Peritoneum (tissue), 1 donor: ENCODE data around the genes ARPC1B, ZNF394 and ZNF655.

DNA sequence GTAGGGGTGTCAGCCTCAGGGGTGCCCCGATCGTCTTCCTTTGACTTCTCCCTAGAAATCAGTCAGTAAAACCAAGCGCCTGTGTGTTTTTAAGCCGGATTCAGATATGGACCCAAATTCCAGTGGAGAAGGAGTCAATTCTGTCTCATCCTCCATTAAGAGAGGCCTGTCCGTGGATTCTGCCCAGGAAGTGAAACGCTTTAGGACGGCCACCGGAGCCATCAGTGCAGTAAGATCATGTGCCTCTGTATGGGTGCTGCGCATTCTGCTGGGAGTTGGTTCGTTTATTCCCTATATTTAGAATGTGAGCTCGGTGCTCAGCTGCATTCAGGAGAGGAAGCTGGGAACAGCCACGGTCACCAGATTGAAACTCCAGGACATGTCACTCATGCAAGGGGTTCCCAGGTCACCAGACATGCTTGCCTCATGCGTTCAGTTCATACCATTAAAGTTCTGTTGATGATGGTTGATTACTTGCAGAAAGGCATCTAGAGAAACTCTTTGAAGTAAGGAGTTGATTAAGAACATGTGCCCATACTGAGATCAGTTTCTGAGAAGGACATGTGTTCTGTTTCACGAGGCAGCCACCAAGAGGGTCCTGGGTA is 78.1 kb downstream of the TRRAP start:
- PRO-cap = no peak

GRCh38 chr7:99099388-99100095 is 44.4 kb downstream of the SMURF1 start:
- PRO-cap = no peak

GRCh38 chr7:99141652-99142849 is 1.9 kb downstream of the SMURF1 start:
- PRO-cap = unidirectional peak, minus-strand start at chr7:99142464

GRCh38 chr7:99373809-99374897 is at the start of gene ARPC1B:
TSS of gene ARPC1B (plus strand) at chr7:99374730.
- PRO-cap = unidirectional peak, plus-strand start at chr7:99374268; bidirectional peak, plus-strand start at chr7:99374730, minus-strand start at chr7:99374597

GRCh38 chr7:99392292-99392974 is 16.0 kb downstream of the PDAP1 start:
- PRO-cap = no peak

DNA sequence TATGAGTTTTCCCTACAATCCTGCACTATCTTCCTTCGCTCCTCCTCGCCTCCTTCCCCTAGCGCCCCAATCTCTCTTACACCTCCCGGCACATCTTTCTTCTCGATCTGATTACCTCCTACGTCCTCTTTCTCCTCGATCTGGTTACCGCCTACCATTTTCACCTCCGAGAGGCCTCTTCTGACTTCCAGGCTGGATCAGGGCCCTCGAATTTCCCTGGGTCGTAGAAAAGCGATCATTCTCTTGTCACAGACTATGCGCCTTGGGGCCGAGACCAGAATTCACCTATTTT is 483 bp downstream of the BUD31 start:
- PRO-cap = no peak

DNA sequence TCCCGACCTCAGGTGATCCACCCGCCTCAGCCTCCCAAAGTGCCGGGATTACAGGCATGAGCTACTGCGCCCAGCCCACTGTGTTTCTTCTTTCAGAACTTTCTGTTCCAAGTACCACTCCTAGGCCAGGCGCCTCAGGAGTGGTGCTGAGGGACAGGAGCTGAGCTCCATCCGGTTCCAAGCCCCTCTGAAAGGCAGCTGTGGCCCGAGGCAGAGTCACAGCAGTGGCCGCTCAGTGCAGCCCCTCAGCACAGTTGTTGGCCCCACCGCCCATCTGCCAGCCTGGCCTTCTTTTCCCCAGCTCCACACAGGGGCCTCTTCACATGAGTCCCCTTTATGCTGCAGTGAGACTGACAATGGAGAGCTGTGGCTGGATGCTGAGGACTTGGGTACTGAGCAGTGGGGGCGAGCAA is 9.4 kb downstream of the BUD31 start:
- PRO-cap = no peak

DNA sequence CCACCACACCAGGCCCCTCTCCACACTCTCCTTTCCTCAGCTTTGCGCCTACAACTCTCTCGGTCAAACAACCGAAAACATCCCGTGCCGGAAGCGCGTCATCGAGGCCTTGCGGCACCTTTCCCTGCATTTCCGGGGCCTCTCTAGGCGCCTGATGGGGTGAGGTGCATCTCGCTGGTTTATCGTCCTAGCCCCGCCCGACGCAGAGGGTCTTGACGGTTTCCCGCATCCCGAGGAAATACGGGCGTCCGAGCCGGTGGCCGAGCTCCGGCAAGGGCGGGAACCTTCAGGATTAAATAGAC is at the start of gene ZNF394:
TSS of gene ZNF394 (minus strand) at position 79 of the 302 bp plus-strand sequence.
- PRO-cap = bidirectional peak, plus-strand start at position 182 of the sequence, minus-strand start at position 44 of the sequence

DNA sequence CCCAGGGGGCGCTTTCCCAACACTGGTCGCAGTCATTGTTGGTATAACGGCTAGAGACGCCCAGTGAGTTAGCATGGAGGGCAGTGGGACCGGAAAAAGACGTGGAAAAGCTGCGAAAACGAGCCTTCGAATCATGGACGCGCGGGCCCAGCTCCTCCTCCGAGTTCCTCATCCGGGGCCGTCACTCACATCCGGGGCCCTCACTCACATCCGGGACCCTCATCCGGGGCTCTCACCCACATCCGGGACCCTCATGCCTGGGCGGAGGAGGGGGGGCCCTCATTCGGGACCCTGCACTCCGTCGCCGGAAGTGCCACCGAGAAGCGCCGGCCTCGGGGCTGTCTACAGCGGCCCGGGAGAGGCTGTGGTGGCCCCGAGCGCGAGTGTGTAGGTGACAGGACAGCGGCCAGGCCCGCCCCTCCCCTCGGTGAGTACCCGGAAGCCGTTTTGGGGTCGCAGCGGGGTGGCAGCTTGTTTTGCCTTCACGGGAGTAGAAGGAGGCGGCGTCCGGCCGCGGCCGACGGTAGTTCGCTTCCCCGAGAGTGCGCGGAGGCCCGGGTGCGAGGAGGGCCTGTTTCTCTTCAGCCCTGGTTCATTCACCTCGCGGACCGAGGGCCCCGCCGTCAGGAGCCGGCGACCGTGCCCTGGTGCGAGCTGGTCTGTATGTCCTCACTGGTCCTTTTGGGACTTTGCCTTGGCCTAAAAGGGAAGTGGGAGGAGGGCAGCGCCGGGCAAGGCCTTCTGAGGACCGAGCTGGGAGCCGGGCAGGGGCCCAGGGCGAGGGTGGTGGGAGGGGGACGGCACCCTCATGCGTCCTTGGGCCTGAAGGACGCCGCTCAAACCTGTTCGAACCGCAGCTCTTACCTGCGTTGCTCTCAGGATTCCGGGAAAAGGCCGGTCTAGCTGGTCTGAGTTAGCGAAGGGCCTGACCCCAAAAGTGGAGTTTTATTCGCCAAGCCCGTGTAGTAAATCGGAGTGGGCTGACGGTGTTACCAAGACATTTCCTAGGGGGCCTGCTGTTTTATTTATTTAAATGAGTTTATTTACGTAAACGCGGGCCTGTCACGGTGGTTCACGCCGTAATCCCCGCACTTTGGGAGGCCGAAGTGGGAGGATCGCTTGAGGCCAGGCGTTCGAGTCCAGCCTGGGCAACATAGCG is at the start of gene ZNF655:
TSS of gene ZNF655 (plus strand) at position 282 of the 1,159 bp plus-strand sequence.
- PRO-cap = bidirectional peak, plus-strand start at position 282 of the sequence, minus-strand start at position 170 of the sequence

- PRO-cap = no peak
These were observed 3.2 kb downstream of the ZNF655 start for GRCh38 chr7:99561598-99562103.

DNA sequence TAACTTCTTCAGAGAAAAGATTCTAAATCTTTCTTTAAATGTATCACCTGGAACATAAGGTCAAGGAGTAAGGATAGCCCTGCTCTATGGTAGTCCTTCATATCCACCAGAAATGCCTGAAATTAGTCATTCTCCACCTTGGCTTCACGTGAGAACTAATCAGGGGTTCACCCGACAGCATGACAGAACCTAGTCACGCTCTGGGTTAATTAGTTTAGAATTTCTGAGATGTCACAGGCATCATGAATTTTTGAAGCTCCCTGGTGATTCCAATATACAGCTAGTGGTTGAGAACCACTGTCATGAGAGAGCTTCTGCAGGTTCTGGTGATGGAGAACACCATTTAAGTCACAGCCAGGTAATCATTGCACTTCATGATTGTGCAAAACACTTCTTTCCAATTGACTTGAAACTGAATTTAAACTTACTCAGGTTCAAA is 30.4 kb downstream of the CYP3A5 start:
- PRO-cap = no peak

- PRO-cap = no peak
These were observed 26.1 kb downstream of the CYP3A5 start for GRCh38 chr7:99653567-99654217.

DNA sequence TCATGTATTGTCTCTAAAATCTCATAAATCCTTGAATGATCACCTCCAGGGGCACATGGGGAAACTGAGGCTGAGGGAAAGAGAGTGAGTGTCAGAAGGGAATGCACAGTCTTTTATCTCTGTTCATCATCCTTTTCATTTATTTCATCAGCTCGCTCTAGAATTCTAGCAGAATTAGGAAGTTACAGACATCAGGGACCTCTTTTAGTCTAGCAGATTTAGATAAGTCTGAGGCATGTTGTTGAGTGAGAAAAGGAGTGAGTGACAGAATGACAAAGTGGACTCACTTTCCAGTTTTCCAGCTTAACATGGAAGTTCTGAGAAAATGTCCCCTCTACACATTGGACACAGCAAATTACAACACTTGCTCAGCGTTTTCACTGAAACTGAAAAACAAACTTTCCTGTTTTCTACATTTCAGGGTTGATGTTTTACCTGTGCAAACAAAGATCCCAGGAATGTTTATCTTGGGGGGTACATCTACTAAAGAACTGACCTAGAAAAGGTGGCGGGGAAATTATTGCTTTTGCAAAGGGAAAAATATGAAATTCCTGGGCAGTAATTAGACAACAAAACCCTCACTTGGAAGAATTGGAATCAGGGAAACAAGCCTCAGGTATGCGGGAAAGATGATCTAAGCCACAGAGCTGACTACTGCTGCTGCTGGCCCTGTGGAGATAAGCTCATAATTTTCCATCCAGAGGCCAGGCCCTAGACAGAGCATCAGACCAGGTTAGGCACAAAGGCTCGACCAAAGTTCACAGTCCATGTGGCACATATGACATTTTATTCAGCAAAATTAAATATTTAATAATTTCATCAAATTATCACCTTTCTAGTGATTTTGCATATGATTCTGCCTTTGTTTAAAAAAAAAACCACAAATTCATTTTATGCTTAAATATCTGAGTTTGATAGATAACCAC is 14.6 kb upstream of the CYP3A5 start:
- PRO-cap = no peak

- PRO-cap = no peak
These were observed 5.5 kb downstream of the CYP3A7 start for GRCh38 chr7:99729467-99729856.

DNA sequence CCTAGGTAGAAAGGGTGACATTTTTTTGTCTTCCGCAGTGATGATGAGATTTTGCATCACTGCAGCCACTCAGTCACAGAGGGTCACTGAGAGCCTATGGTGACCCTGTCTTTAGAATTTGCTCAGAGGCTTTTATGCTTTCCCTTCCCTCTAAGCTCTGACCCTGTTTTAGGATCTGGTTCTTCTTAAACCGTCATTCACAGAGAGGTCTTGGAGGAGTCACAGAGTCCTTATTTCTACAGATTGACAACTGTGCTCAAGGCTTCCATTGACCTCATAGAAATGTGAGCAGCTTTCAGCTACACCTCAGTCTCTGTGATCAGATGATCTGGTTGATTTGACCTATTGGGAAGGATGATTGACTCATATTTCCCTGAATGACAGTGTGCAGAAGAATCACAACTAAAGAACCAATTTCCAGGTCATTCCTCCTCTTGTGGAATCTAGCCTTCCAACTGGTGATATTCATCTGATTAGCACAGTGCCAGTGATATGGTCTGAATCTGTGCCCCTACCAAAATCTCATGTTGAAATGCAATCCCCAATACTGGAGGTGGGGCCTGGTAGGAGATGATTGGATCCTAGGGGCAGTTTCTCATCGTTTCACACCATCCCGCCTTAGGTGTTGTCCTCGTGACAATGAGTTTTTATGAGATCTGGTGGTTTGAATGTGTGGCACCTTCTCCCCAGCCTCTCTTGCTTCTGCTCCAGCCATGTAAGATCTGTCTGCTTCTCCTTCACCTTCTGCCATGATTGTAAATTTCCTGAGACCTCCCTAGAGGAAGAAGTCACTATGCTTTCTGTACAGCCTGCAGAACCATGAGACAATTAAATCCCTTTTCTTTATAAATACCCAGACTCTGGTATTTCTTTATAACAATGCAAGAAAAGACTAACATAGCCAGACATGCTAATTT is 3.3 kb downstream of the CYP3A4 start:
- PRO-cap = no peak

GRCh38 chr7:99891694-99892873 is 15.3 kb upstream of the OR2AE1 start:
- PRO-cap = no peak

DNA sequence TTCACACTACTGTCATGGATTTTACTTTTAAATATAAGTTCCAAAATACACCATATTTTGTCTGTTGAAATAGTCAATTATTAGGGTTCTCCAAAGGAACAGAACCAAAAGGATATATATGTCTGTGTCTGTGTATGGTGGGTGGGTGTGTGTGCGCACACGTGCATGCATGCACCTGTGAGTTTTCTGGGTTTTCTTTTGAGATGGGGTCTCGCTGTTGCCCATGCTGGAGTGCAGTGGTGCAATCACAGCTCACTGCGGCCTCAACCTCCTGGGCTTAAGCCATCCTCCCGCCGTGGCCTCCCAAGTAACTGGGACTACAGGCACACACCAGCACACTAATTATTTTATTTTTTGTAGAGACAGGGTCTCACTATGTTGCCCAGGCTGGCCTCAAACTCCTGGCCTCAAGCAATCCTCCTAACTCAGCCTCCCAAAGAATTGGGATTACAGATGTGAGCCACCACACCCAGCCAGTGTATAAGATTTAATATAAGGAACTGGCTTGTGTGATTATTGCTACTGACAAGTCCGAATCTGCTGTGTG is 19.6 kb downstream of the TRIM4 start:
- PRO-cap = no peak

DNA sequence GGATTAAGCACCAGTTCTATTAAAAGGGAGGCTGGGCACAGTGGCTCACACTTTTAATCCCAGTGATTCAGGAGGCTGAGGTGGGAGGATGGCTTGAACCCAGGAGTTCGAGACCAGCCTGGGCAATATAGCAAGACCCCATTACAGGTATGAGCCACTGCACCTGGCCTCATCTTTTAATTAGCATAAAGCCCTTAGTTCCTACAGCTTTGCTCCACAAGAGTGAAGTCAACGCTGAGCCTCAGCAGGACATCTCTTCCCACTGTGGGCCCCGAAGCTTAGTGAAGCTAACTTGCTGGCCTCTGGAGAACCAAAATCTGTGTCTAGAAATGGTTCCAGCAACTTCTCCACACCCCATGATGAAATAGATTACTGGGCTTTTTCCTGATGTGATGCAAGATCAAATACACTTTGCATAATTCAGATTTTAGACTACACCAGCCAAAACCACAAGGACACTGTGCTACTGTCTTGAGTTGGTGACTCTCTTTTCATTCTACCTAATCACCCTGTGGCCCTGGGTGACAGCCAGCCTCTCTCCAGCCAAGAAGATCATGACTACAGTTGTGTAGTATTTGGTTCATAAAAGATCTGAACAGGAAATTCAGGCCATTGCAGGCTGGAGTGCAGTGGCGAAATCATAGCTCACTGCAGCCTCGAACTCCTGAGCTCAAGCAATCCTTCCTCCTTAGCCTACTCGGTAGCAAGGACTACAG is 22.3 kb downstream of the AZGP1 start:
- PRO-cap = no peak

GRCh38 chr7:99966642-99967472 is 9.0 kb downstream of the AZGP1 start:
- PRO-cap = no peak

DNA sequence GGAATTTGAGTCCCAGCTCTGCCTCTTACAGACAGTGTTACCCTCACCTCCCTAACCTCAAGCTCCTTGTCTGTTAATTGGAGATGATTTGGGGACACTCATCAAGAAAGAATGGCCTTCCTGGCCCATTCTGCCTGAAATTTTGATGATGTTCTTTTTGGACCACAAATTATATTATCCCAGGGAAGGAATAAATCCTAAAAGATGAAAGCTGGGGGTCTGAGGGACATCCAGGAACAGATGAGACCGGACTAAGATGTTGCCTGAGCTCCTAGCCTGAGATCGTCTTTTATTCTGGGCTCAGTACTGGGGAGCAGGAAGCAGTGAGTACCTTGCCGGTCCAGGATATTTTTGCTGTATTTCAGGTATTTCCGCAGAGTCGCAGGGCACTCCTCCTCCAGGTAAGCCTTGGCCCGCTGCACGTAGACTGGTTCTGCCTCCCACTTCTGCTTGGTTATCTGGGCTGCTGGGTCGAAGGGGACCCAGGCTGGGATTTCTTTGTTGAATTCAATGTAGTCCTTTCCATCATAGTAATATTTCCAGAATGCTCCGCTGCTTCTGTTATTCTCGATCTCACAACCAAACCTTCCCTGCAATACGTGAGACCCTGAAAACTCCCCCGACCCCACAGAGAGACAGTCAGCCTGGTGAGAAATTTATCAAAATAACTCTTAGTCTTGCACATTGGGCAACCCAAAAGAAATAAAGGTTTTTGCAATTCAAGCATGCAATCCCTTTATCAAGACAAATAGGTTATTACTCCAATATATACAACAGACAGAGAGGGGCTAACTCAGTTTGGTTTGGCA is 7.8 kb downstream of the AZGP1 start:
- PRO-cap = no peak